ENCODE results near the gene CCL26.

- PRO-cap = no peak
- RAMPAGE, long total RNA = no peak
These were observed 45.2 kb upstream of the GTF2I start for GRCh38 chr7:74612133-74612945.

DNA sequence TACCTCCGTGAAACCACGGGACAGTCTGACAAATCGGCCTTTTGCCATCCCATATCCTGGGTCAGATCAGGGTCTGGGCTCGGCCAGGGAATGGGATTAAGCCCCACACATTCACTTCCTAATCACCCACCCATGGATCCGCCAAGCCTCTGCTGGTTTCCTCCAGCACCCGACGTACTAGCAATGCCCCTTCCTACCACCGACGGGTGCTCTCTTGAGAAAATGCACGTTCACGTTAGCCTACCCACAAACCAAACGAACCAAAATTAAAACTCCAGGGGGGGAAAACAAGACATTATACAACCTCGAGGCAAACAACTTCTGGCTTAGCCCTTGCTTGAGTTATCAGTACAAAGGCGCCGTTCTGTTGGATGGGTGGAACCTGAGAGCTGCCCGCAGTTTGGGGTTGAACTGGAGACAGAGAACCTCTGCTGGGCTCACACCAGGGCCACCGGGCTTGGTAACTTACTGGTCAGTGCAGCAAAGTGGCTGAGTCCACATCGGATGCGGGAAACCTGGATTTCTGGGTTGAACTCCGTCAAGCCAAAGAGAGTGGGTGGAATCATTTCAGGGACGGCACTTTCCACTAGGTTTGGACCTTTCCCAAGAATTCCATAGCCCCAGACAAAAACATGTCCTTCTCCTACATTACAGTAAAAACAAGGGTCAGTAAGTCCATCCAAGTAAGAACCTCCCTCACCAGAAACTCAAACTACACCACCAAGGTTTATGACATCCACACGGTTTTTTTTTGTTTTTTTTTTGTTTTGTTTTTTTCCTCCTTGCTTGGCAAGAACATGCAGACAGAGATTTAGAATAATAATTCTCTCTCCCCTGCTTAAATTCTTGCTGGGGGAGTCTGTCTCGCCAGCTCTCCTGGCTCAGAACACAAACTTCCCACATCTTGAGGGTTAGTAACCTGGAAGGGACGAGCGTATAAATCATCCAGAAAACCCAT, 17.9 kb downstream of the RCC1L start:
- PRO-cap = no peak
- RAMPAGE, long total RNA = no peak

DNA sequence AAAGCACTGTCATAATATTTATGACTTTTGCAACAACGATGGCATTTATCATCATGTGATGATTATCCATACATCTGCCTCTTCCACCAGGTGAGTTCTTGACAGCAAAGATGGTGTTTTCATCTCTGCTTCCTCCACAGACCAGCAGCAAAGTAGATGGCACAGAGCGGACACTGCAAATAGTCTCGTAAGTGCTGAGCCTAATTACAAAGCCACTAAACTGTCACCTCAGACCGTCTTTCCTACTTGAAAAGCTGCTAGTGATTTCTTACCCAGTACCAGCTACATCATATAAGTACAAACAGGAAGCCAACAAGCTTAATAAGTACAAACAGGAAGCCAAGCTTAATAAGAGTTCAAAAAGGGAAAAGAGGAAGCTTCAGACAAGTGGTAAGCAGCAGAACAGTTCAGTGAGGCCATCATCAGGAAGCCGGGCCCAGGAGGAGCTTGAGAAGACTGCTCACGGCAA, 32.1 kb downstream of the TRIM73 start:
- PRO-cap = no peak
- RAMPAGE, long total RNA = no peak

DNA sequence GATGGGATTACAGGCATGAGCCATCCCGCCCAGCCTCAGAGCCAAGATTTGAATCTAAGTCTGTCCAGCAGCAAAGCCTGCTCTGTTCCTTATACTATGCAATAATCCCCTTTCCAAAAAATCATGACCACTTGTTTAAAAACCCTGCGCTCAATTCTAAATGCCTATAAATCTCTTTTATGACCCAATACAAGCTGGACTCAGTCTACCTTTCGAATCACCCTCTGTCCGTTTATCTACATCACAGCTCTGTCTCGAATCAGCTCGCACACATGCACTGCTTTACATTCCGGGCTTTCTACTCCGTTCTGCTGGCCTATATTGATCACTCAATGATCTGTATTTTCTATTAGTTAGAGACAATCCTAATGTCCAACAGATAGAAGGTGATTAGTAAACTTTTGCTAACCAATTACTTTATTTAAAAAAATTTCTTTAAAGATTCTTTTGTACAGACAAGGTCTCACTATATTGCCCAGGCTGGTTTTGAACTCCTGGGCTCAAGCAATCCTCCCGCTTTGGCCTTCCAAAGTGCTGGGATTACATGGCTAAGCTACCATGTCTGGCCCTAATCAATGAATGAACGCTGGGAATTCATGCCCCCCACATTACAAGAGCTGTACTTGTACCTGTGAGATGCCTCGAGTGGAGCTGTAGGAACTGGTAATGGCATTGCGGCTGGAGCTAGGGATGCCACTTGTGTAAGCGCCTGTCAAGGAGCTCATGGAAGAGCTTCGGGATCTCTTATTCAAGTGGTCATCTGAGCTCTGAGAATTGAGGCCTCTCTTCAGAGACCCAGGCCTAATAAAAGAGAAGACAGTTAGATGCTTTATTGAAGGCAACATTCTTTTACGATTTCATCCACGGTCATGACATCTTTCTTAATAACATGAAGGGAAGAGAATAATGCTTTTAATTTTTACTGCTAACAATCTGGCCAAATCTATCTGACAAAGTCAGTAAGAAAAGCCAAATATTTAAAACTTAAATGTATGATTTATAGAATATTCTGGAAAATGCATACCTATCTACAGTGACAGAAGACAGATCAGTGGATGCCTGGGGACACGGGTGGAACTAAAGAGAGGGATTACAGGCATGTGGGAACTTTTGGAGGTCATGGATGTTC, 41.8 kb downstream of the TRIM73 start:
- PRO-cap = no peak
- RAMPAGE, long total RNA = no peak

DNA sequence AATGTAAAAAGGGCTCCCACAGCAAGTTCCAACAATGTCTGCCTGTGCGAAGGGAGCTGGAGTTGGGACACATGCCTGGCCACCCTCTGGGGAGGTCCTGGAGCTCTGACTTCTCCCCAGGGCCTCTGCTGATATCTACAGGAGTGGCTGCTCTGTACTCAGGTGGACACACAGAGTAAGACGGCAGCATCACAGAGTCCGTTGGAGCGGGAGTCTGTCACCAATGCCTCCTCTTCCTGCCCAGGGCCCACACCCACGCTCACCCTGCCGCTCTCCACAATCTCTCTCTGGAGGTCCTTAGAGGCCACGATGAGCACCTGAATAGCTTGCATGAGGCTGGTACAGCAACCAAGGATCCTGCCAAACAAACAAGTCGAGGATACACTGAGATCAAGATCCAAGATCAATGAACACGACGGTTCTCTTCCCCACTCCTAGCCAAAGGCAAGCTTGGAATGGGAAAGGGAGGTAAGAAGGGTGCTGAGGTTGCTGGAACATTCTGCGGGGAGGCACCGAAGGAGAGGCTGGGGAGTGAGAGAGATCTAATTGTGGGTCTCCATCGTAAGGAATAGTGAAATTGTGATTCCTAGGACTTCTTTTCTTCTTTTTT, 54.7 kb downstream of the SPDYE5 start:
- PRO-cap = no peak
- RAMPAGE, long total RNA = no peak

- PRO-cap = no peak
- RAMPAGE, long total RNA = no peak
These were observed 121.0 kb downstream of the HIP1 start for GRCh38 chr7:75617631-75618281.

- PRO-cap = no peak
- RAMPAGE, long total RNA = no peak
These were observed at the start of gene CCL26 for GRCh38 chr7:75772070-75772516. CCL26 (minus strand) TSS chr7:75772211.

GRCh38 chr7:75780618-75781196, 8.7 kb upstream of the CCL26 start:
- PRO-cap = no peak
- RAMPAGE, long total RNA = no peak

DNA sequence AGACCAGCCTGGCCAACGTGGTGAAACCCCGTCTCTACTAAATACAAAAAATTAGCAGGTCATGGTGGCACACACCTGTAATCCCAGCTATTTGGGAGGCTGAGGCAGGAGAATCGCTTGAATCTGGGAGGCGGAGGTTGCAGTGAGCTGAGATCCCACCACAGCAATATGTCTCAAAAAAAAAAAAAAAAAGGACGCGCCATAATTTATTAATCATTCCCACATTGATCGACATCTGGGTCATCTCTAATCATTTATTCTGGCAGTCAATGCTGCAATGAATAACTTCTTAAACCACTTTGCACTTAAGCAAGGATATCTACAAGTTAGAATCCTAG, 13.6 kb upstream of the RHBDD2 start:
- PRO-cap = no peak
- RAMPAGE, long total RNA = no peak

GRCh38 chr7:75945175-75945759, 30.3 kb downstream of the POR start:
- PRO-cap = no peak
- RAMPAGE, long total RNA = no peak

GRCh38 chr7:75945767-75946256, 30.9 kb downstream of the POR start:
- PRO-cap = no peak
- RAMPAGE, long total RNA = no peak

- PRO-cap = no peak
- RAMPAGE, long total RNA = no peak
These were observed 31.5 kb downstream of the POR start for GRCh38 chr7:75946317-75947005.

DNA sequence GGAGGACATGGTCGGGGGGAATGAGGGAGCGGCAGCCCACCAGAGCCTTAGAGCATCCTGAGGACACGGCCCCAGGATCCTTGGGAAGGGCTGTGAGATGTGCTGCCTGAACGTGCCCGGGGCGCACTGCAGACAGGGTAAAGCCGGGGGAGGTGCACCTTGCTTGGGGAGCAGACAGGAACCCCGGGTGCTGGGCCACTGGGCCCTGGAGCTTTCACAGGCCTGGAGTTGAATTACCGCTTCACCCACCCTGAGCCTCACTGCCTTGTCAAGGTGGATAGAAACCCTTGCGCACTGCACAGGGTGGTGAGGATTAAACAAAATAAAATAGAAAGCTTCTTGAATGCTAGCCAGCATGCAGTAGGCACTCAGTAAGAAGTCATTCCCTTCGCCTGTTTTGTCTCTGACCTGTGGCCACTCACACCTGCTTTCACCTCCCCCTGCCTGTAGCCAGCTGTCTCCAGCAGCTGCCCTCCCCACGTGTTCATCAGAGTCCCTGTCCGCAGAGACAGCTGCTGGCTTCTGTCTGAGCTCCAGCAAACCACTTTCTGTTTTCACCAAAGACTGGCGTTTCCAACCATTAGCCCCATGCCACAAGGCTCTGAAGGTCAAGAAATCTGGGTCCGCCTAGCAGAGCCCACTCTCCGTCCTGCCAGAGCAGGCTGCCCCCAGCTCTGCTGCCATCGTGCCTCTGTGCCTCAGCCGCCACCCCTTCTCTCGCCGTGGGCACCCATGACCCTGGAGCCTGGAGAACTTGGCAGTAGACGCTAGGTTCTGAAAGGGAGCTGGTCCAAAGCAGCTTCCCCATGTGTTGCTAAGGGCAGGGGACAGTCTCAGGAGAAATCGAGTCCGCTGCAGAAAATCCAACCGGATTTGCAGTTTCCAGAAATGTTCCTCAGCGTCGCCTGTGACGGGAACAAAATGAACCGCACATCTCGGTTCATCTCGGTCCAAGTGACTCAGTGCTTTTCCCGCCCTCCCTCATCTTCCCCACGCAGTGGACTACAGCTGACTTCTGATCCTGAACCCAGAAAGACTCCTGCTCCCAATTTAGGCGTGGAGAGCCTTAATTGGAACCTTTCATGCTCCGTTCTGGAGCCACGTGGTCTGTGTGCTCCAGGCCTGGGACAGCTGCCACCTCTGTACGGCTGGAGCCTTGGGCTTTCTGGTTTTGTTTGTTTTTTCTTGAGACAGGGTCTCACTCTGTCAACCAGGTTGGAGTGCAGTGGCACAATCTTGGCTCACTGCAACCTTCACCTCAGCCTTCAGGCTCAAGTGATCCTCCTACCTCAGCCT, 28.1 kb downstream of the TMEM120A start:
- PRO-cap = bidirectional peak, plus-strand start at position 1,110 of the sequence, minus-strand start at position 956 of the sequence
- RAMPAGE, long total RNA = no peak

GRCh38 chr7:75979982-75980591, 14.3 kb downstream of the TMEM120A start:
- PRO-cap = no peak
- RAMPAGE, long total RNA = no peak

DNA sequence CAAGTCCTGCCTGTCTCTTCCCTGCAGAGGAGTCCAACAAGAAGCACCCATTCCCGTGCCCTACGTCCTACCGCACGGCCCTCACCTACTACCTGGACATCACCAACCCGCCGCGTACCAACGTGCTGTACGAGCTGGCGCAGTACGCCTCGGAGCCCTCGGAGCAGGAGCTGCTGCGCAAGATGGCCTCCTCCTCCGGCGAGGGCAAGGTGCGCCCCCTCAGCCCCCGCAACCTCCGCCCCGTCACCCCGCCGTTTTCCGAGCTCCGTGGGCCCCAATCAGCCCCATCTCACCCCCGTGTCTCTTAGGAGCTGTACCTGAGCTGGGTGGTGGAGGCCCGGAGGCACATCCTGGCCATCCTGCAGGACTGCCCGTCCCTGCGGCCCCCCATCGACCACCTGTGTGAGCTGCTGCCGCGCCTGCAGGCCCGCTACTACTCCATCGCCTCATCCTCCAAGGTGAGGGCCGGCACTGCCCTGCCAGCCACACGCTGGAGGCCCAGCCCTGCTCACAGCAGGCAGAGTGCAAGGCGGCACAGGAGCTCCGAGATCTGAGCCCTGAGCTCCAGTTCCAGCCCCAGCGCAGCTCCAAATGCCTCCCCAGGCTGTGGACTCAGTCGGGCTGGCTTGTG, 9.5 kb downstream of the TMEM120A start:
- PRO-cap = no peak
- RAMPAGE, long total RNA = no peak

- PRO-cap = no peak
- RAMPAGE, long total RNA = no peak
These were observed 7.7 kb downstream of the TMEM120A start for GRCh38 chr7:75986208-75987495.

DNA sequence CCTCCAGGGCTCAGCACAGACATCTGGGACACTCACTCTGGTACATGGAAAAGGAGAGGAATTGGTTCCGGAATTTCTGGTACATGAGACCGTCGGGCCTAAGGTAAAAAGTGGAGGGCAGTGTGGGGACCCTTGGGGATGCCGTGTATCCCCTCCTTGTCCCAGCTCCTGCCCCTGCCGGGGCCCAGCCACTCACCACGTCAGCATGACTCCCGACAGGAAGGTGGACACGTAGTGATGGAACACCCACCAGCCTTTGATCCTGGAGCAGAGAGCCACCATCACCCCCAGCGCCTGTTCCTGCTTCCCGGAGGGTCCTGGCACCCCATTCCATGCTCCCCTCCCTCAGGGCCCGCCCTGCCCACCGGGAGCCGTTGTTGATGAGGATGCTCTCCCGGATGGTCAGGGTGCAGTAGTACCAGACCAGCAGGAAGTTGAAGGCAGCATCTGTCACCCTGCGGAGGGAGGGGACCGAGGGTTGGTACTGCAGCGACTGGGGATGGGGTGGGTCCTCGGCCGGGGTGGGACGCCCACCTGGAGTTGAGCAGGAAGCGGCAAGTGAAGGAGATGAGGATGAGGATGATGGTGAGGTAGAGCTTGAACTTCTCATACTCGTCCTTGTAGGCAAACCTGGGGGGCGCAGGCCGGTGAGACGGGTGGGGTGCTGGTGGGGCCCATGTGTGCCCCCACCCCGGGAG, 6.4 kb downstream of the TMEM120A start:
- PRO-cap = no peak
- RAMPAGE, long total RNA = no peak

DNA sequence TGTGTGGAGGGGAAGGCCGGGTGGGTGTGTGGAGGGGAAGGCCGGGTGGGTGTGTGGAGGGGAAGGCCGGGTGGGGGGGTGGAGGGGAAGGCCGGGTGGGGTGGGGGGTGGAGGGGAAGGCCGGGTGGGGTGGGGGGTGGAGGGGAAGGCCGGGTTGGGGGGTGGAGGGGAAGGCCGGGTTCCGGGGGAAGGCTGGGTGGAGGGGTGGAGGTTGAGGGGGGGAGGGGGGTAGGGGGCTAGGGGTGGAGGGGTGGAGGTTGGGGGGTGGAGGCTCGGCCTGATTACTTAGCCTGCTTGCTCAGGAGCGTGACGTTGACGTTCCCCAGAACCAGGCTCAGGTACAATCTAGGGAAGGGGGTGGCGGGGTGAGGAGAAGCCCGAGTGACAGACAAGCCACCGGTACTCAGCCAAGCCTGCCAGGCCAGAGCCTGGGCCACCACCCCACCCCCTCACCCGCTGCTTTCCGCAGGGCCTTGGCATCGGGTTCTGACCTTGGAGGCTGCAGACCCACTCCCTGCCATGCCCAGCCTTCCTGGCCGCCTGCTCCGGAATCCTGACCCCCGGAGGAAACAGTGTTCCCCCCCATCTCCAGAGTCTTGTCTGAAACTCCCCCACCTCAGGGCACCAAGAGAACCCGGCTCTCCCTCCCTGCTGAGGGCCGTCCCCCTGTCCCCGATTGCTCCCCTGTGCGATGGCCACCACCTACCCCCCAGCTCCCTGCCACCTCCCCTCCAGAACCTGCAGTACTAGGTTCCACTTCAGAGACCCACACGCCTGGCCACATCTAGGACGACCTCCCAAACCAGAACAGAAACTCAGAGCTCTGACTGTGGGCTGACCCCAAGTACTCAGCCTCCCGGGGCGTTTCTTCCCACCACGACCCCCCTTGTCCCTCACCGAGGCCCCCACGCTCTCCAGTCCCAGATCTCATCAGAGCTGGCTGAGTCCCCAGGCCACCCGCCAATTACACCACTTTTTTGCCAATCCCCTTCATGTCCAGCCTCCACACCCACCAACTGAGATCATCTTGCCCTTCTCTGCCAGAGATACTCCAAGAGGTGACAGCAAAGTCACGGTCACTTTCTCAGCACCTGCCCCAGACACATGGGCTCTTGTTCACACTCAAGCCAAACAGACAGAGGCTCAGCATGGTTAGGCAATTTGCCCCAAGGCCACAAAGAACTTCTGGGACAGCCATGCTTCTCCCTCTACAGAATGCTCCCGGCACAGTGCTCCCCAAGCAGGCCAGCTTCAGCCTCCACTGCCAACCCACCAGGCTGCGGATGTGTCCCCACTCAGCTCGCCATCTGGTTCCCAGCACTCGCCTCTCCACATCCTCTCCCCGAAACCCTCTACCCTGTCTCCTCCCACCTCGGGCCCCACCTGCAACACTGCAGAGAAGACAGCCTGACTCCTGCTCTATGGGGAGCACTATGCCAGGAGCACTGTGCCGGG, 5.0 kb downstream of the TMEM120A start:
- PRO-cap = unidirectional peak, plus-strand start at position 371 of the sequence
- RAMPAGE, long total RNA = no peak

DNA sequence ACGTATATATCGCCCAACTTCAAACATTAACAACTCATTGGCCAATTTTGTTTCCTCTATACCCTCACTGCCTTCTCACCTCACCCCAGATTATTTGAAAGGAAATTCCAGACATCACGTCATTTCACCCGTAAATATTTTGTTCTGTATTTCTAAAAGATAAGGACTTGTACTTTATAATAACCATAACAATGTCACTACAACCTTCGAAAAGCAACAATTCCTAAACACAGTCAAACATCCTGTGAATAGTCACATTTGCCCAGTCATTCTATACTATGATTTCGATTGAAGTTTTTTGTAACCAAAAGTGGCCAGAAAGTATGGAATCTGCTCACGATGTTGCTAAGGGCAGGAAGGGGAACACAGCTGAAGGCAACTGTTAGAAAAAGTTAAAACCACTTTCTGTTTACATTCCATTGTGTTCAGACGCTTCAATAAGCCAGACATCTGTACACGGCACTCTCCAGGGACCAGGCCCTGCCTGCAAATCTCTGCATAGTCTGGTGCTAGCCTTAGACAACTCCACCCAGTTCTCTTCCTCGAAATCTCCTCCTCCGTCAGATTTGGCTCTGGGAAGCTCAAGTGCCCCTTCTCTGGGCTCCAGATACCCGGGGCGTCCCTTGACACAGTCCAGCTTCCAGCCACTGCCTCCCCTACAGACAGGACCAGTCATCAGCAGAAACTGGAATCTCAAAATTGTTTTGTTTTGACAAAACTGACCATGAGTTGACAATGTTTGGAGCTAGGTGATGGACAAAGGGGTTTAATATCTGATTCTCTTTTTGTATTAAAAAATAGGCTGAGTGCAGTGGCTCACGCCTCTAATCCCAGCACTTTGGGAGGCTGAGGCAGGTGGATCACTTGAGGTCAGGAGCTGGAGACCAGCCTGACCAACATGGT, 17.1 kb upstream of the TMEM120A start:
- PRO-cap = no peak
- RAMPAGE, long total RNA = no peak

DNA sequence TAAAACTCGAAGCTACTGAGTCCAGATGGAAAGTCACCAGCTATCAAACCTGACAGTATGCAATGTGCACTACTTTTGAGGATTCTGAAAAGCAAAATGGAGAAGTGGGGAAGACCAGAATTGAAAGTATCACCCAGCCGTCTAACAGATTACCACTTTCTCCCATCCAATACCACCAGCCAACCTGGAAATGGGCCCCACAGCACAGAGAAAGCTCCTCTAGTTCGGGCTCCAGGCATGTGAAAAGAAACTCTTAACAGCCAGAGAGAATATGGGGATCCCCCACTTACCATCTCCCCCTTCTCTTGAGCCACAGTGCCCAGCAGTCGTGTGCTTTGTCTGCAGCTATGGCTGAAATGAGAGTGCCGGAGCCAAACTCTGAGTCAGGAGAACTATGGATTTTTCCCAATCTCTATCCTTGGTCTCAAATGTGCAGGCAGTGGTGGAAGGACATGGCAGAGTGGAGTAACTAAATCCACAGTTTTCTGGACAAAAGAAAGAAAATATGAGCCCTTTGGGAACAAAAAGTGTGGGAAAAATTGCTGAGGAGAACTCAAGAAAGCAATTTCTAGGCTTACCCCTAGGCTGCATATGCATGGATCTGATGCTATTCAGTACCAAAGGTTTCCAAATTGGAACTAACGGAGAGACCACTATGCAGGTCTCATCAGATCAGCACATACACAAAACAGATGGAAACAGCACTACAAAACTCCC, 67.6 kb upstream of the SRRM3 start:
- PRO-cap = no peak
- RAMPAGE, long total RNA = no peak